Mesenchymal stem cell of Wharton's jelly (primary cell): ENCODE measurements around a stretch of chr2.

DNA sequence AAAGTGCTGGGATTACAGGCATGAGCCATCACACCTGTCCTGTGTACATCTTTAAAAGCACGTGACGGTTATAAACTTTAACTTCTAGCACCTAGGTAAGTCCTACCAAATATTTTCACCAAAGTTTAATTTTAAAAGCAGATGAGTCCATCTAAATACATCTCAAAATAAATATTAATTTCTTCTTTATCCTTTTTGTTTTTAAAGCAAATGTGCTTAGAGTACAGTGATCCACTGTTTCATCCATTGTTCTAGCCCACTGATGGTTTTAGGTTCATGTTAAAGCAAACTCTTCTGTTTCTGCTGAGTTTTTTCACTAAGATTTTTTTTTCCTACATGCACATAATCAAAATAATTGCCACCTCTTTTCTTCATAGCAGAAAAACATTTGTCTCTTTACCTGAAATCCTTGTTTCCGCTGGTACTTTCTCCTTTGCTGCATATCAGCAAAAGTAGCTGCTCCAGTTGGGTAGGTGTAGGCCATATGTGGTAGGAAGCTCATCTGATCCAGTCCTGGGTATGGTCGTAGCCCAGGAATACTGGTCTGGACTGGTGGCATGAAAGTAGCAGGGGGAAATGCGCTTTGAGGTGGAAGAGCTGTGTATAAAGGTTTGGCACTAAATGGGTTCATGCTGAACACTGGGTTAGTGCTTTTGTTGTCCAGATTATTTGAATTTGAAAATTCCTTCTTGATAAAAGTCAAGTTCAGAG lies 65.7 kb upstream of the GTDC1 start:
- CAGE, long polyA plus RNA = no peak

DNA sequence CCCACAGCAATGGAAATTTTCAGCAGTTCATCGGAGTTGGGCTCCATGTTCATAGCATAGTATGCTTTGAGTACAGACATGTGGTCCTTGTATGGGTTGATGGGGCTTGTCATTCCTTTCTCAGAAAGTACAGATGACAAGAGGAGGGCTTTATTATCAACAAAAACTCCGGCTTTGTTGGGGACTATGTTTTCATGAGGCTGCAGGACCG lies 66.7 kb upstream of the GTDC1 start:
- CAGE, long polyA plus RNA = no peak

DNA sequence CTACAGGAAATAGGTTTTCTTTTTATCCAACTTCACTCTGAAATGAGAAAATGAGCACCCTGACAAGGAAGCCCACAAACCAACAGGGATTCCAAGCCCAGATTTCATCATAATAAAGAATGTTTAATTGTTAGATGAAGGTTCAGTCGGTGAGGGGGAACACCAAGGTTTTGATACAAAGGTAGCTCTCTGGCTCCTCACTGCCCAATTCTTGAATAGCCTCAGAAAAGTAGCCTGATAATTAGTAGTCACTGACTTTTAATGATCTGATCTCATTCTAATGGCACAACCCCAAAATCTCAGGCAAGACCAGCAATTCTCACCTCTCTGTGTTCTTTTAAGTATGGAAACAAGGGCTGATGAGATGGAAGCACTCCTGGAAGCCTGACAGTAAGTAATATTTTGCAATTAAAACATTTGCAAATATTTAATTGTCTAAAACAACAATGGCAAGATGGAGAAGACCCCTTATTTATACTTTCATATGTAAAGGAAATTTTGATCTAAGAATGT lies 75.2 kb downstream of the ZEB2 start:
- CAGE, long polyA plus RNA = no peak

- CAGE, long polyA plus RNA = no peak
Observed at GRCh38 chr2:144454462-144455532, 65.1 kb downstream of the ZEB2 start.

GRCh38 chr2:144456491-144457350 lies 63.2 kb downstream of the ZEB2 start:
- CAGE, long polyA plus RNA = no peak

- CAGE, long polyA plus RNA = no peak
Observed at GRCh38 chr2:144459870-144460441, 60.0 kb downstream of the ZEB2 start.

DNA sequence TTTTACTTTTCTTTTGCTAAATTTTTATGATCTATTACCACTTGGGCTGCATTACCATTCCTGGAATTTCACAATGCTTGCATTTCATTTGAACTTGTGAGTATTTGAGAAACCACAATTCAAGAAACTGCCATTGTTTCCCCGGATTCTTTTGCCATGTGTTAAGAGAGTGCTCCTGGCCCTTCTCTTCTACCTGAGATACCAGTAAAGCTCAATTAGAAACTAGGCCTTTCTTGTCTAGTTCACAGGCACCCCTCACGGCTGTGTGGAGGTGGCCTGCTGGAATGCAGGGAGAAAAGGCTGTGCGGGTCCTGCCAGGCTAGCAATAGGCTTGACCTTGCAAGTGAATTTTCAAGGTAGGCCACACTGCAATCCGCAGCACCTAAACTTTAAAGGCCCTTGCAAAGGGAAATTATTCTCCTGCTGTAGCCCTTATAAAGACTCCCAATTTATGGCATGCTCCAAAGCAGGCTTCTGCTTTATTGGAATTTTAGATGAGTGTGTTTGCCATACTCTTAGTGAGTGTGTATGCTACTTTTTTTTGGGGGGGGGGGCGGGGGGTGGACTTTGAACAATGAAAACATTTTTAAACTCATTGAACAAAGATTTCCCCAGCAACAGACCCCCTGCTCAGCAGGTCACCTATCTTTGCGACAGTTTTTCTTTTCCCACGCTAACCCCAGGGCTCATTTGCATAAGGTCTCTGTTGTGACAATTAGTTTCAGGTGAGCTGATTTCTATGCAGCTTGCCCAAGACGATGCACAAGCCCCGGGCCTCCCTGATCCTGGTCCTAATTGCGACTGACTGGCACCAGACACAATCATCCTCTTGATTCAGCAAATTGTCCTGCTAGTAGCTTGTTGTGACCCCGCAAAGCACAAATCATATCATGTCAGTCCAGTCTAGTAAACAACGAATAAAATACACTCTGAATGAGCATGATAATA lies 40.5 kb downstream of the ZEB2 start:
- CAGE, long polyA plus RNA = no peak

- CAGE, long polyA plus RNA = no peak
Observed at GRCh38 chr2:144501236-144501624, 18.7 kb downstream of the ZEB2 start.

- CAGE, long polyA plus RNA = no peak
Observed at GRCh38 chr2:144509577-144510167, 10.2 kb downstream of the ZEB2 start.

DNA sequence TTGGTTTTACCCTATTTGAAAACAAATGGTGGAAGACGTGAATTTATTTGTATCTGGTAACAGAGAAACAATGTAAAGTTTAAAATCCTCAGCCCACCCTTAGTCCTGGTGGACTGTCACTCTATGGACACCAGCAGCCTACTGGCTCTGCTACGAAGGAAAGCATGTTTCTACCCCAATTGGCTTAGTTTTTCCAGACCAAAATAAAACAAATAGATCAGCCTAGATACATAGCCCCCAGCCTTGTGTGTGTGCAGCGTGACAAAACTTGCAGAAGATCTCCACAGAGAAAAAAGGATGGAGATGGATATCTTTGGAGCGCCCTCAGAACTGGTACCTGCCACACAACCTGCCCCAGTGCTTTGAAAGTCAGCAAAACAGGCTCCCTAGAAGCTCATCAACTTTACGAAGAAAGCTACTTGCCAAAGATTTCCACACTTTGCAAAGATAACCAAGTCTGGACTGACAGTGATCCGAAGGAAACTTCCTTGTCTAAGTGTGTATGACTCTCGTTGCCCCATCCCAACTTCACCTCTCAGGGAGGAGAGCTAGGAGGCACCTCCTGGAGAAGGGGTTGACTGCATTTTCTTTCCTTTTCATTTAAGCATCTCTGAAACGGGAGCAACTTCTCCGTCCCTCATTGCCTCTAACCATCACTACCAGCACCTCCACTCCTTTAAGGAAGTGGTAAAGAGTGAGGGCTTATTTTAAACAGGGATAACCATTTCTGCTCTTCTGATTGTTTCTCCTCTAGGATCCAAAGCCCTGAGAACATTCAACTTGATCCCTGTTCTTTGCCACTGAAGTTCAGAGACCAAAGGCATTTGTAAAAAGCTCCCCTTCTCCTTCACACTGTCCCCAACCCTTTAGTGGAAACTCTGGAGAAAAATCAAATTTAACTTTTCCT lies 7.1 kb downstream of the ZEB2 start:
- CAGE, long polyA plus RNA = no peak

DNA sequence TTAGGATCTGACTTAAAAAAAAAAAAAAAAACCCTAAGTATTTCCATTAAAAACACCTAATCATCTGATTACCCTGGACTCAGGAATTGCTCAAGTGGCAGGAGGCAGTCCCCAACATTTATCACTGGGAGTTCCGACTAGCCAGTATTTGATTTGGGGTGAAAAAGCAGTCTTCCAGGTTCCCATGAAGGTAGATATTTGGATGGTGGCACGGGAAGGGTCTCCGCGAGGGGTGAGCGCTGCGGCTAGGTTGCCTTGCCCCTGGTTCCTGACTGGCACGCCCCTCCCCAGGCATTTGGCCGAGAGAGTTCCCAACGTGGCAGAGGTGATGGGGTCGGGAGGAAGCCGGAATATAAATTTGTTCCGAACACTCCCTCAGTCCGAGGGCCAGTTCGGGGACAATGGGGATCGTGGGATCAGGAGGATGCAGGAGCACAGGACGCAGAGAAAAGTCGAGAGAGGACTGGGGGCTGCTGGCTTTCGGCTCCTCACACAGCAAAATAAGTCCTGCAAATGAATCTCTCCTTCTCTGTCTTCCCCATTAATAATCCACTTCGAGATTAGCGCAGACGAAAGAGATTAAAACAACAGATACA lies 2.8 kb upstream of the ZEB2 start:
- CAGE, long polyA plus RNA = no peak

DNA sequence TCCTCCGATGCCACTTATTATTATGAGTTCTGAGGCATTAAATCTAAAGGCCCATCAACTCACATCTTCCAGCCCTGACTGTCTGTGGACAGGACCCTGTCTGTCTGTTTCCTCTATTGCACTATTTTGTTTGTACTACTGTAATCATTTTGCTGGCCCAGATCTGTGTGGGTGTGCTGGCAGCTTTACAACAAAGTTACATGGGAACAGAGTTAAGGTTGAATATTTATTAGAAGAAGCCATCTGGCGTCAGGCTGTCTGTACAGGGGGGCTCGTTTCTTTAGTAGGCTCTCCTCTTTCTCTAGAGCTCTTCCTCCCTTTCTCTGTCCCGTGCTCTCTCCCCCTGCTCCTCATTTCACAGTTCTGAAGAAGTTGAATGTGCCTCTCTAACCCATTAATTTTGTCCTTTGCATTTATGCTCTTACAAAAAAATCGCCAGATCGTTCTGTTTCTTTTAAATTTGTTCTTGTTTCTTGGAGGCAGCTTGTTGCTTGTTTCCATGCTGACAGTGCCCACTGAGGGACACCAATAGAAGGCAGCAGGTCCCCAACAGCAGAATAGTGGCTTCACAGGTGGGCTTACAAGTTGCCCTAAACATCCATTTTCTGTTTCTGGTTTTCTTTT lies 315.1 kb upstream of the ZEB2 start:
- CAGE, long polyA plus RNA = no peak

- CAGE, long polyA plus RNA = no peak
Observed at GRCh38 chr2:145751387-145752133, 1231.6 kb upstream of the ZEB2 start.

DNA sequence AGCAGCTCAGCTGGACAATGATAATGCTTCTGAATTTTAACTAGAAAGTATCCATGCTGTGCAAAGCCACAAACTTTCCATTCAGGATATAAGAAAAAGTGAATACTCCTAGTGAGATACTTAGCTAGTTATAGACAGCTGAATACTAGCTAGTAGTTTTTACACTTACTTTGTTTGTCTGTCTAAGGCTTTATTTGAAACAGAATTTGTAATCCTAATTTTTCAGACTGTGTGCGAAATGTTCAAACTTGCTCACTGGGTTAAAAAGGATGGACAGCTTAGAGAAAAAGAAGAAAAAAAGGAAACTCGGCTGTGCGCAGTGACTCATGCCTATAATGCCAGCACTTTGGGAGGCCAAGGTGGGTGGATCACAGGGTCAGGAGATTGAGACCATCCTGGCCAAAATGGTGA lies 987.1 kb upstream of the ACVR2A start:
- CAGE, long polyA plus RNA = no peak

DNA sequence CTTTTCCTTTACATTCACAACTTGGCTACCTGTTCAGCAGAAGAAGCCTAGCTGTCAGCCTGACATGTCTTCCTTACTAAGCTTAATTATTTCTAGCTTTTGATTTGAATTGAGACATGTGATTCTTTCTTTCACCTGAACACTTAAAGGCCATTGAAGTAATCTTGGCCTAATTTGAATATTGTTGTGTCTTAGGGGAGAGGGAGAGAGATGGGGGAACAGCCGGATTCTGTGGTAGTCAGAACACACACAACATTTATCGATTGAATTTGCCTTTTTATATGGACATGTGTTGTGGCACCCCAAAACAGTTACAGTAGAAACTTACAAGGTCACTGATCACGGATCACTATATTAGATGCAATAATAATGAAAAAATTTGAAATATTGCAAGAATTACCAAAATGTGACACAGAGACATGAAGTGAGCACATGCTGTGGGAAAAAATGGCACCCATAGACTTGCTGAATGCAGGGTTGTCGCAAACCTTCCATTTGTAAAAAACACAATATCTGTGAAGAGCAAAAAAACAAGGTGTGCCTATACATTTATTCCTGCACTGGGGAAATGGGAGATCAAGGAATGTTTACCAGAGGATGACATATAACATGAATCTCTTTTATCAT lies 240.9 kb downstream of the MBD5 start:
- CAGE, long polyA plus RNA = no peak

GRCh38 chr2:148345481-148346051 lies 299.0 kb upstream of the EPC2 start:
- CAGE, long polyA plus RNA = no peak

- CAGE, long polyA plus RNA = no peak
Observed at GRCh38 chr2:148646352-148646707, 1.8 kb downstream of the EPC2 start.

DNA sequence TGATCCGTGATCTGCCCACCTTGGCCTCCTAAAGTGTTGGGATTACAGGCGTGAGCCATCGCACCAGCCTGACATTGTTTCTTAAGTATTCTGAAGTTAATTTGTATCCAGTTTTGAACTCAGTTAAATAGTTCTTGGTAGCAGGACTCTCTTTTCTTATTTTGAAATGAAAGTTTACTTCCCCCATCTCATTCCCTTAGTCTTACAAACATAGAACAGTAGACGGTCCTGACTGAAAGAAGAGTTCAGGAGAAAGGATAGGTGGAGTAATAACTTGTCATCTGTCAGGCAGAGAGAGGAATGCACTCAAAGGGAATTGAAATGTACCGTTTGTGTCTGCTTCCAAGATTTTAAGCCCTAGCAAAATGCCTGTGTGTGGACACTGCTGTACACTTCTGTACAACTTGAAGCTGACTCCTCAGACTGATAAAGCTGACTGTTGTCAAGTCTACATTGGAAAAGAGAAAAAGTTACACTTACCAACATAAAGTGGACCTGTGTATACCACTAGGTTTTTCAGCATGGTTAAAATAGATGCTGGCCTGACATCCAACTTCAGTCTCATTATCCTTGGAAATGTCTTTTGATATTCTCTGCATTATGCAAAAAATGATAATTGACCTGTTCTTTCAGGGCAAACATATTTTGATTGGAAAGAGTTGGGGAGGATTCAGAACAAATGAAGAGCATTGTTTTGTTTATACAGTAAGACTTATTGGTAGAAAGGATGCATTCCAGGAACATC lies 50.6 kb downstream of the EPC2 start:
- CAGE, long polyA plus RNA = no peak

DNA sequence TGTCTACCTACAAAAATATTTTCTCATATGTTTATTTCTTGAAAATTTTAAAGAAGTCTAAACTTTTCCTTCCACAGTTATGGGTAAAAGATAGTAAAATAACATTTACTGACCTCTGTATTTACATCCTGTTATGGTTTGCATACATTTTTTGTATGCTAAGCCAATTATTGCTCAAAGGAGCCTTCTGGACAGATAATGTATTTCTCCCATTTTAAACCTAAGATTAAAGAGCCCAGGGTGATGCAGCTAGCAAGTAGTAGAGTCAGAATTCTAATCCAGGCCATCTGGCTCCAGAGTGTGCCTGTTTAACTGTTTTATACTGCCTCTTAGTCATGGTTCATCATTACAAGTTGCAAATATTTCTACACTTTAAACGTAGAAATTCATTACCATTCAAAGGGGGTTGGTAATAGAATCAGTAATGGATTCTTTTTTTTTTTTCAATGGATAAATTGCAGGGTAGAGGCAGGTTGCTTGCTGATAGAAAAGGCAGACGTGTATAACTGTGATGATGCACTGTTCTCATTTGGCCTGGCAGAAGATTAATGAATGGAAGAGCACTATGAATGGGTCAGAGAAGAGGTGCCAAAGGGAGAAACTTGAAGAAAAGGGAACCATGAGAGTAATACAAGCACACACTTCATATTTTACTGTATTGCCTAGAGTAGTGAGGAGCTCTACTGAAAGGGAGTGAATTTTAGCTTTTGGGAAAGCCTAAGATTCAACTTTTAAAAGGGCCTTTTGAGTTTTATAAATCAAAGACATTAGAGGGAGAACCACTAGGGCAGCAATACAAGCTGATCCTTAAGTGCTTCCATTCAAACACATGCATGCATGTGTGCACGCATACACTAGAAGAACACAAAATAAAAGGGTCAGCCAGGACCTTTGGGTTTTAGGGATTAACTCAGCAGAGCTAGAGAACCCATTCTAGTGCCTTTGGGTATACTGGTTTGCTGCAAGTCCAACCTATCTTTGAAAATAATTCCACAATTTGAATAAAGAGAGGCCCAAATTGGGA lies 52.6 kb downstream of the EPC2 start:
- CAGE, long polyA plus RNA = no peak

- CAGE, long polyA plus RNA = no peak
Observed at GRCh38 chr2:148881703-148882079, 6.7 kb downstream of the KIF5C start.